Diencephalon (tissue), 2 donors: ENCODE results near the genes INSM2 and BRMS1L.

DNA sequence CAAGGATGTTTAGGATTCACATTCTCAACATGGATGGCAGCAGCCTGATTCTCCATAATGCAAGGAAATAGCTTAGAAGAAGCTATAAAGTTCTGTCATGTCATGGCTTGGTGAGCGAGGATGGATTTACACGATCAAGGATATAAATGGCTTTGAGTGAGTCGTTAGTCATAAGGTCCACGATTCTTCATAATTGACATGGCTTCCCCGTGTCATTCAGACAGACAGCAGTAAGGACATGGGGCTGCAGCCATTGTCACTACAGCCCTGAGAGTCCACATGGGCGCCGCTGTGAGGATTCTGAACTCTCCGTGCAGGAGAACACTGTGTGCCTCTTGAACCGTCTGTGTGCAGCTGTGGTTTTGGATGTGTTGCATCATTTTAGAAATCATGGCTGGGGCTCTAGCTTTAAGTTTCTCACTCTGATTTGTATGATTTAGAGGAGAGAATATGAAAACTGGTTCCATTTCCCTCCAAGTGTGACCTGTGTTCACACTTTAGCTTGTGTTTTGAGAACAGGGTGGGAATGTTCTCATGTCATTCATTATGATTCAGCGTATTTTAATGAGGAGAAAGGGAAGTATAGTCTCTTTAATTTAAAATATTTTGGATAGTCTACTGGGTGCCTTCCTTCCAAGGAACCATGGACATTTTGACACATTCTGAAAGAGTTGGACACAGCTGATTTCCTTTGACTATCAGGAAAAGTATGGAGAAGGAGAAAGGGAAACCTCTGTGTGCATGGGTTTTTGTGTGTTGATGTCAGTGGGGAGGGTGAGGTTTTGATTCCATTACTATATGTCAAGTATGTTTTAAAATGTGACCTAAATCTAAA is 47.3 kb downstream of the NPAS3 start:
- RAMPAGE, long total RNA, result no peak

DNA sequence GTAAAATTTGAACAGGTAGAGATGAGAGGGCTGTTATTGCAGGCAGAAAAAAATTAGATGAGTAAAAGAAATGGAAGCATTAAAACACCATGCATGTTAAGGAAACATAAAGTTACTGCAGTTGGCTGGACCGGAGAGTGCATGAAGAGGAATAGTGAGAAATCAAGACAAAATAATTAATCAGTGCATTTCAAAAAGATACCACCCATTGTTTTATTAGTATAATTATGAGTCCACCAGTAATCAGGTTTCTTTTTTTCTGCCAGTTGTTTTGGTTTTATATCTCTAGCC is 388.9 kb downstream of the NPAS3 start:
- RAMPAGE, long total RNA, result no peak

DNA sequence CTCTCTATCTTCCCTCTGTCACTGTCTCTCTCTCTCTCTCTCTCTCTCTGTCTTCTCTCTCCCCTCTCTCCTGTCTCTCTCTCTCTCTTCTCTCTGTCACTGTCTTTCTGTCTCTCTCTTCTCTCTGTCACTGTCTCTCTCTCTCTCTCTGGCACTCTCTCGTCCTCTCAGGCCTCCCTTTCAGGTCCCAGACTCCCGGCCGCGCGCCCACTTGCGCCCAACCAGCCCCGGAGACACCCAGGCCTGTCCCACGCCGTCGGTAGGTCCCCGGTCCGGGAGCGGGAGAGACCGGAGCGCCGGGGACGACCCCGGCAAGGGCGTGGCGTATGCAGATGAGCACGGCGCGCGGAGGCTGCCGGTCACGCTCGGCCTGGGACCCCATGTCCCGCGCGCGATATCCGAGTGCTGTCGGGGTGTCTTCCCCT is 6.7 kb upstream of the EAPP start:
- RAMPAGE, long total RNA, result no peak

DNA sequence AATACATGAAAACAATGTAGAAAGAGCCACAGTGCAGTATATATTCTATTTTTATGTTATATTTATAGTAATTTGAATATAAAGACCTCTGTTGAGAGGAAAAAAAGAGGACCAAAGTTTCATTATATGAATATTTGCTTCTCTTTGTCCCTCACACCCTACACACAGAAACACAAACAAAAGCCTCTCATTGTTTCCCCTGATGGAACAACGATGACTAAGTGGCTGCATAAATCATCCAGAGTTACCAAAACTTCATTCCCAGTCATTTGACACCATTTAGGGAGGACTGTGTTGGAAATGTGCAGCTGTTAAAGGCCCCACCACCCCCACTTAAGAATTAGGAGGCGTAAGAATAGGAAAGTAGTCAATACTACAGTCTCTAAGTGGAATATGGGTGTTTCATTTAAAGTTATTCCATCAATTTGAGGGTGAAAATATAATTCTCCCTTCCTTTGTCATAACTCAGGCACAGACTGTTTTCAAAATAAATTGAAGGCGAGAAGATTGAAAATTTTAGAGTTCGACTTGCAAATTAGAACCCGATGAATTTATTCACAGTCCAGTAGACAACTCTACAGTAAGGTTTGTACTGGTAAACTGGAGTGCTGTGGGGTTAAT is 36.4 kb downstream of the CFL2 start:
- RAMPAGE, long total RNA, result no peak

GRCh38 chr14:34773954-34774519 is 59.6 kb upstream of the CFL2 start:
- RAMPAGE, long total RNA, result no peak

- RAMPAGE, long total RNA, result no peak
Measured at GRCh38 chr14:34785759-34786126, 71.3 kb upstream of the CFL2 start.

DNA sequence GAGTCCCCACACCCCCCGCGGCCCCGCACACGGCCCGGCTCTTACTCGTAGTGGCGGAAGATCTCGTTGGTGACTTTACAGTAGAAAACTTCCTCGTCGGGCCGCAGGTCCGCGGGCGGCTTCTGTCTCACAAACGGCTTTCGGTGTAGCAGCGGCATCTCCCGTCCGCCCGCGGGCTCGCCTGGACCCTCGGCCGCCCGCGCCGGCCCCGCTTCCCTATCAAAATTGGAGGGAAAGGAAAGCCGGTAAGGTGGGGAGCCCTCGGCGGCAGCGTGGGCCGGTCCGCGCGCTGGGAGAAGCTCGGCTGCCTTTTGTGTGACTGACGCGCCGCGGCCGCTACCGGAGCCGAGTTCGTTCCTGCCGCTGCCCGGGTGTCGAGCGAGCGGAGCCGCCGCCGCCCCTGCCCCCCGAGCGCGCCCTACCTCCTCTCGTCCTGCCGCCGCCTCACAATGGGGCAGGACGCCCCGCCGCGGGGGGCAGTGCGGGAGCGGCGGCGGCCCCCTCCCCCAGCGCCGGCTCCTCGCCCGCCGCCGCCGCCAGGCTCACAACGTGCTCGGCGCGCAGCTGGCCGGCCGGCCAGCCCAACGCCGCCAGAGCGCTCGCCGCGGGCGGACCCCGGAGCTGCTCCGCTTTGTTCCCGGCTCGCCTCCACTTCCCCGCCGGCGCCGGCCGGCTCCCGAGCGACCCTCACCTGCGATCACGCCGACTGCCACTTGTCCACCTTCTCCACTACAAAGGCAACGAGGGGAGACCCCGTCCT is 533 bp downstream of the BAZ1A start:
- RAMPAGE, long total RNA, result no peak

DNA sequence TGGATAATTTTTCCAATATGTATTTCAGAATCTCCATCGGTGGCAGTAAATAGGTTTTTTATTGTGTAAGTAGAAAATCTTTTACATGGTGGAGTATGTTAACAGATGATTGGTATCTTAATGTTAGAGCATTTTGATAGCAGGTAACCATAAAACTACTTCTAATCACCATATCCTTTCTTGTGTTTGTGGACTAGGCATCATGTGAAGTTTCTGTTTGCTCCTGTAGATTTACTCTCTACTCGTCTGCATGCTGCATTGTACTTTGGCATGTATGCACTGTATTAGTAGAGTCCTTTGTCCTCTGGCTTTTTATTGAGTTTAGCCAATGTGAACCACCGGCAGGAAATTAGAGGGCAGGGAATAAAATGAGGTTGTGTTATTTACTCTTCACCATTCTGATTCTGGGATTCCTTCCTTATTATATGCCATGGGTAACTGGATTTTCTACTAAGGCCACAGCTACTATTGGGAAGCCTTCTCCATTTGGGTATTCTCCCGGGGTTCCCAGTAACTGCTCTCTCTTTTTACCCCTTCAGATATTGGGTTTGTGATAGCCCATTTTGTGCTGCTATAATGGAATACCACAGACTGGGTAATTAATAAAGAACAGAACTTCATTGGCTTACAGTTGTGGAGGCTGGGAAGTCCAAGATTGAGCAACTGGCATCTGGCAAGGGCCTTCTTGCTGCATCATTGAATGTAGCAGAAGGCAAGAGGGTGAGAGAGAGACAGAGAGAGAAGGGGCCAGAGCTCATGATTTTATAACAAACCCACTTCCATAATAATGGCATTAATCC is 22.3 kb downstream of the FAM177A1 start:
- RAMPAGE, long total RNA, result no peak

- RAMPAGE, long total RNA, result no peak
Measured at GRCh38 chr14:35121024-35121461, 747 bp downstream of the PPP2R3C start.

DNA sequence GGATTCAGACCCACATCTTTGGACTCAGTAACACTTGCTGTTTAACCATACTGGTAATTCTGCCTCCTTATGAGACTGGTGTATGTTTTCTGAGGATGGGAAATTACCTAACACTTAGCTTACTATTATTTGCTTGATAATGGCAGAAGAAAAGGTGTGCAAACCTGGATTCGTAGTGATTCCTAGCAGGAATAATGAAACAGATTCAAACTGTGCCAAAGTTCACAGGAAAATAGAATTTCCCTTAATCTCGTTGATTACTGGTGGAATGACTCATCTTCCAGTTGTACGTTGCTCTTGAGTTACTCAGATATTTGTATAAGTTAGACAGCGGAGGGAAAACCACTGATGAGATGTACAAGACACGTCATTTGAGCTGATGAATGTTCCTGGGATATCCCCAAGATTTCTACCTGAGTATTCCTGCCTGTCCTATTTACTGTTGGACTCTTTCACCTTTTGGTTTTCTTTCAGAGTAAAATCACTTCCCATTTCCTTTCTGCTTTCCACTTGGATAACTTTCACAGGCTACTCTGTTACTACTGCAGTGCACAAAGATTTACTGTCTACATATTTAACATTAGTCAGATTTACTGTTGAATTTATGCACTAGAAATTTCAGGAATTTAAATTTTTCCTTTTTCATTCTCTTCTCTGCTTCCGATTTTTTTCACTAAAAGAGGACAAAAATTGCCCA is 37.6 kb downstream of the PRORP start:
- RAMPAGE, long total RNA, result no peak

DNA sequence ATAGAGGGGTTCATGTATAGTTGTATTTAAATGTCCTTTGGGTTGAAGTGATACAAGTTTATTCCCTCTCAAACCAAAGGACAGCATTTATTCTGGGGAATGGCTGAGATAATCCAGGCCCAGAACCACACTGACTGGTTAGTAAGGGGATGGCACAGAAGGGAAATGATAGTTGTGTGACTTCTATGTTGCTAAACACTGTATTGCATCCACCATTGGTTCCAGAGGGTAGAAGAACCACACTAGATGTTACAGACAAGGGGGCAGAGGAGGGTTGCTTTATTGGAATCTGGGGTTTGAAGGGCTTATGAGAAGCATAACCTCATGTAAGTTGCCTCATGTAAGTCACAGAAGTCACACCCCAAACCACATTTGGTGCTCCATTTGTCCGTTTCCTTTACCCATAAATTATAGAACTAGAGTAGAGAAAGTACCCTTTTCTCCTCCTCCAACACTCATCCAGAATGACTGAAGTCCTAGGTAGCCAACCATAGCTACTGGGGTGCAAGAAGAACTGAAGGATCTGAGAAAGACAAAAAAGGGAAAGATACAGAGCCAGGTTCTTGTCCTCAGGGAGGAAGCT is 5.5 kb upstream of the PSMA6 start:
- RAMPAGE, long total RNA, result no peak

DNA sequence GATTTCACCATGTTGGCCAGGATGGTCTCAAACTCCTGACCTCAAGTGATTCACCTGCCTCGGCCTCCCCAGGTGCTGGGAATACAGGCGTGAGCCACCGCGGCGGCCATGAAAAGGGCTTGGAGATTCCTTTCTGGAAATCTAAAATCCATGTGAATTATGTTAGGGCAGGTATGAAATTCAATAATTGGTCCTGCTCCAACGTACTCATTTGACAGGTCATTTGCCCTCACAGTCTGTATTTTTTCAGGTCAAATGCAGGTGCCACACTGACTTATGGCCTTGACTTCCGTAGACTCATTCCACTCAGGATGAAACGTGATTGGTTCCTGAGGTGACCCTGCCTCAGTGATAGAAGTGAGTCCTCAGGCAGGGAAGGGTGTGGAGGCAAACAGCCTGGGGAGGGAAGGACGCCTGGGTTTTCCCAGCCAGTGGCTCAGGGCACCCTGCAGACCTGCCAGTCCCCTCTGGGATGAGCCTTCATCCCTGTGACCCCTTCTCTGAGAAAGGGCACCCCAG is 48.6 kb downstream of the PSMA6 start:
- RAMPAGE, long total RNA, result no peak

DNA sequence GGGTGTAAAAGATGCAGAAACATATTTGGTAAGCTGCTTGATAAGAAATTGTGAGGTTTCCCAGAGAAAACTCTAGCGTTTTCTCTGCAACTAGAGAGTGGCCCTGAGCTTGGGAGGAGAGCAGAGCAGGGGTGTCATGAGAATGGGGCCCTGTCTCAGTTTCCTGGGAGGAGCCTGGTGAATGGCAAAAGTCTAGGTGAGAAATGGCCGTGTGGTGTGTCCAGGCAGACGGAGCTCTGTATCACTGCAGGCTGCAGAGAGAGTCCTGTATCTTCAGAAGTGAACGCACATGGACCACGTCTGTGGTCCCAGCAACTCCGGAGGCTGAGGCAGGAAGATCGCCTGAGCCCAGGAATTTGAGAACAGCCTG is 51.2 kb downstream of the NFKBIA start:
- RAMPAGE, long total RNA, result no peak

DNA sequence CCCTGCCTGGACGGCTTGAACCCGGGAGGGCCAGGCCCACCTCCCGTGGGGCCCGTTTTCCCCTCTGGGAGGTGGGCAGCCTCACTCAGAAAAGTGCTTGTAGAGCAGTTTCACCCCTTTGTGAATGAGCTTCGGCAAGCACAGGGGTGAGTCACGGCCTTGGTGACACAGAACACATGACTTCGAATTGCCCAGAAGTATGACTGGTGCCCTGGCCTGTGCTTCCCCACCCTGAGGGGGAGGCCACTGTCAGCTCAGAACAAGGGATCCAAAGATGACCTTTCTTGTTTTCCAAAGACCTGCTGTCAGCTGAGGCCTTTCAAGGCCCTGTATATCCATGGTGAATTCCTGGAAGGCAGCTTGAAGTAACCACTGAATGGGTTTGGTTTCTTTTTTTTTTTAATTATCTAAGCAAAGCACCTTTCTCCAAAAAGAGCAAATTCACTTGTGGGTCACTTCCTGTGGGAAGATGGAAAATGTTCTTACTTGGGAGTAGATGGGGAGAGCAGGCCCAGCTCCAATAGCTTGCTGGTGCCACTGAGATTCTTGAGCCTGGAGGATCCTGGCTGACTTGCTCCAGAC is 39.0 kb downstream of the NFKBIA start:
- RAMPAGE, long total RNA, result no peak

DNA sequence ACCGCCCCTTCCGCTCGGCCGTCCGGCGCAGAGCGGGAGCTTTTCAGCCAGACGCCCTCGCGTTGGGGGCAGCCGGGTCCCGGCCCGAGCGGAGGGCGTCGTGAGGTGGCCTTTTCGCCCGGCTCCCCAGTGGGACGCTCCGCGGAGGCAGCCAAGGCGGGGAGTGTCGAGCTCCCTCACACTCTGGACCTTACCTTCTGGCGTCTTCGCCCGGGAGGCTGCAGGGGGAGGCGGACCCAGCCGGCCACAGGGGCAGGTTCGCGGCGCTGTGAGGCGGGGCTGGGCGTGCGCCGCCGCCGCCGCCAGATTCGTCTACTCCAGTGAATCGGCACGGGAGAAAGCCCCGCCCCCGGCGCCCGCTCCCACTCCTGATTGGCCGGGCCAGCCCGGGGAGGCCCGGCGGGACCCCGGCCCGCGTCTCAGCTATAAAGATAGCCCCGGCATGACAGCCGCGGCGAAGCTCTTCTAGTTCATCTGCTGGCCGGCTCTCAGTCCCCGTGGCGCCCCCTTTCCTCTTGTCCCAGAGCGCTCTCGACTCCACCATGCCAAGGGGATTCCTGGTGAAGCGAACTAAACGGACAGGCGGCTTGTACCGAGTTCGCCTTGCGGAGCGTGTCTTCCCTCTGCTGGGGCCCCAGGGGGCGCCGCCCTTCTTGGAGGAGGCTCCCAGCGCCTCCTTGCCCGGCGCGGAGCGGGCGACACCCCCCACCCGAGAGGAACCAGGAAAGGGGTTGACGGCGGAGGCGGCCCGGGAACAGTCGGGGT is at the start of gene INSM2:
TSS of gene INSM2 (plus strand) at position 454 of the 765 bp plus-strand sequence.
- RAMPAGE, long total RNA, result no peak

DNA sequence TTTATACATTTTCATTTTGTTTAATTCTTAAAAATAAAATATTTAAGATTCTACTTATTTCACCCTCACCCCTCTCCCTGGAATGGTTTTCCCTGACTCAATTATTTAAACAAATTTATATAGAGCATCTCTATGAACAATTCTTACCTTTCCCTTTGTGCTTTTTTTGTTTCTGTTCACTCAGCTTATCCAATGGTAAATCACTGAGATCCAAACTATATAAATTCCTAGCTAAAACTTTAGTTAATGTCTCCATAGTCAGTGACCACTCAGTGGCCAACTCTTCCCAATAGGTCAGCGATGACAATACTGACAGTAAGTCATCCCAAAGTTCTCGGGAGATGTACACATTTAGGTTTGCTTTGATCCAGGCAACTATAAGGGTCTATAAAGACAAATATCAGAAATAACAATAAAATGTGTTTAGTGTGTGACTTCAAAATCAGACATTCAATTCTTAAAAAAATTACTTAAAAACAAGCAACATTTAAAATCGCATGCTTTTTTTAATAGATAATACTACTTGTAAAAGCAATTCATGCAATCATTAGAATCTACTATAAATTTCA is 86.1 kb downstream of the RALGAPA1 start:
- RAMPAGE, long total RNA, result no peak

- RAMPAGE, long total RNA, result start-site peak on the plus strand at chr14:35826385-35826480, 793 and 519 reads in 2 replicates
Measured at GRCh38 chr14:35825758-35826640, at the start of gene BRMS1L. Gene BRMS1L, plus strand, starts transcription at chr14:35826338.

DNA sequence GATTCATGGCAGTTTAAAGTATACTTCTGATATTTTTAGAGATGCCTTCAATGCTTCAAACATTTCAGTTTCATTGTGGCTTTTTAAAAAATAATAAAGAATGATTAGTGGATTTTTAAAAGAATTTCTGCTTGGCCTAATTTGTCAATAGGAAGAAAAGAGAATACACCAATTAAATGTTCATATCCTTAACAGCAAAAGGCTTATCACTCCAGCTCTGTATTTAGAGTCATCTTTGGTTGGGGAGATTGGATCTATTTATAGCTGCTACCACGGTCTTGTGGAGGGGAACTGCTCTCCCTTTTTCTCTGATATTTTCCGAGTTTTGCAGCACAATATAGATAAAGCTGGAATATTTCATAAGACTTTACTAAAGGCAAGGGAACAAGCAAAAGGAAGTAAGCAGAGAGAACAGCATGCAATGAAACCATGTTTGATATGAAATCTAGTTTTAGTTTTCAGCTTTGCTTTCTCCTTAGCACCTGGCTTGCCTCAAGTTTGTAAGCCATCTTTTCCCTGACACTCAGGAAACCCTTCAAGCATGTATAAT is 35.1 kb downstream of the BRMS1L start:
- RAMPAGE, long total RNA, result no peak

GRCh38 chr14:36069689-36070043 is 243.5 kb downstream of the BRMS1L start:
- RAMPAGE, long total RNA, result no peak

DNA sequence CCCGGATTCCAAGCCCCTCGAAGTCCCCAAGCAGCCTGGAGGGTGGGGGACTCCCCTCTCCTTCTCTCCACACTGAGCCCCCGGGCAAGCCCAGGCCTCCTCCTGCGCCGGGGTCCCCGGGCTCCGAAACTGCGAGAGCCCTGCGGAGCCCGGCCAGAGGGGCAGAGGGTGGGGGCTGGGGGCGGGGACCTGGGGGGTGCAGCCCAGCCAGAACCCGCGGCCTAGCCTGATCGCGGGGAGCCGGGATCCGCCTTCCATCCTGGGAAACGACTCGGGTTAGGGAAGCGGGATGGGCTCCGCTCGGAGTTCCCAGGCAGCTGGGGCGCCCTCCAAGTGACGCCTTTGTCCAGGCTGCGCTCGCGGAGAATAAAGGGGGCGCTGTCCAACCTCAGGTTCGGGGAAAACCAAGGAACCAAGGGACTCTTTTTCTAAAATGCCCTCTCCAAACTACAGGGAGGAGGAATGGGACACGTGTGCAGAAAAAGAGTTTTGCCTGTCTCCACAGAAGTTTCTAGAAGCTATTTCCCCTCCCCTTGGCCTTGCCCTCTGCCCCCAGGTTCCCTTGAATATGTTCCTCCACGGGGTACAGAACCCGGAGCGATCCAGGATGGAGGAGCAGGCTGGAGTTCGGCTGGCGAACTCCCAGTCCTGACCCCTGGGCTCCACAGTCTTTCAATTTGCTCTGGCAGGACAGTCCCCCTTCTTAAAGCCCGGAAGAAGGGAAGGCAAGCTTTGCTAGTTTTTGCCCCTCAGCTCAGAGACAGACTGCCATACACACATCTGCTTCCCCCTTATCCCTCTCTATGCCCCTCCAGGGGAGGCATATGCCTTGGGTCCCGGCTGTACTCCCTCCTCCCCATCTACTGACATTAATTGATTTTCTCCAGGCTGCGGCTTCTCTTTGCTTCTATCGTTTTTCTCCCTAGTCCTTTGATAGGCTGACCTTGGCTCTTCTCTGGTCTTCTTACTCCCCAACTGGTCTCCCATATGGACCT is 13.9 kb downstream of the NKX2-1 start:
- RAMPAGE, long total RNA, result no peak